Endodermal cell (in vitro differentiated cells): Measurements from ENCODE around the genes HRNR, KPRP, SPRR1A, SPRR2G, PRR9, LORICRIN and S100A4.

DNA sequence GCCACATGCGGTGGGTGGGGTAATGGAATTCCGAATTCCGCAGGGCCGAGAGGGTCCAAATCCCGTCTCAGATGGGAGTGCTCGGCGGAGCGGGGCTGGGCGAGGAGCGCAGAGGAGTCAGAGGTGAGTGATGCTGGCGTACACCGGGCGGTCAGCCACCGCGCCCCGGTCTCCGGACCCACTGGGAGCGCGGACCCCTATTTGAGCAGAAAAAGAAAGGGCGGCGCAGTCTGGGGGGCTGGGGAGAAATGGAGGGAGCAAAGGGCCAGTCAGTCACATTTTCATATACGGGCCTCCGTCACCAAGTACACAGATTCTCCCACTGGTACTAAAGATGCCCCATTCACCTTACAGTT is 659 bp downstream of the C2CD4D start:
- PRO-cap: no peak

DNA sequence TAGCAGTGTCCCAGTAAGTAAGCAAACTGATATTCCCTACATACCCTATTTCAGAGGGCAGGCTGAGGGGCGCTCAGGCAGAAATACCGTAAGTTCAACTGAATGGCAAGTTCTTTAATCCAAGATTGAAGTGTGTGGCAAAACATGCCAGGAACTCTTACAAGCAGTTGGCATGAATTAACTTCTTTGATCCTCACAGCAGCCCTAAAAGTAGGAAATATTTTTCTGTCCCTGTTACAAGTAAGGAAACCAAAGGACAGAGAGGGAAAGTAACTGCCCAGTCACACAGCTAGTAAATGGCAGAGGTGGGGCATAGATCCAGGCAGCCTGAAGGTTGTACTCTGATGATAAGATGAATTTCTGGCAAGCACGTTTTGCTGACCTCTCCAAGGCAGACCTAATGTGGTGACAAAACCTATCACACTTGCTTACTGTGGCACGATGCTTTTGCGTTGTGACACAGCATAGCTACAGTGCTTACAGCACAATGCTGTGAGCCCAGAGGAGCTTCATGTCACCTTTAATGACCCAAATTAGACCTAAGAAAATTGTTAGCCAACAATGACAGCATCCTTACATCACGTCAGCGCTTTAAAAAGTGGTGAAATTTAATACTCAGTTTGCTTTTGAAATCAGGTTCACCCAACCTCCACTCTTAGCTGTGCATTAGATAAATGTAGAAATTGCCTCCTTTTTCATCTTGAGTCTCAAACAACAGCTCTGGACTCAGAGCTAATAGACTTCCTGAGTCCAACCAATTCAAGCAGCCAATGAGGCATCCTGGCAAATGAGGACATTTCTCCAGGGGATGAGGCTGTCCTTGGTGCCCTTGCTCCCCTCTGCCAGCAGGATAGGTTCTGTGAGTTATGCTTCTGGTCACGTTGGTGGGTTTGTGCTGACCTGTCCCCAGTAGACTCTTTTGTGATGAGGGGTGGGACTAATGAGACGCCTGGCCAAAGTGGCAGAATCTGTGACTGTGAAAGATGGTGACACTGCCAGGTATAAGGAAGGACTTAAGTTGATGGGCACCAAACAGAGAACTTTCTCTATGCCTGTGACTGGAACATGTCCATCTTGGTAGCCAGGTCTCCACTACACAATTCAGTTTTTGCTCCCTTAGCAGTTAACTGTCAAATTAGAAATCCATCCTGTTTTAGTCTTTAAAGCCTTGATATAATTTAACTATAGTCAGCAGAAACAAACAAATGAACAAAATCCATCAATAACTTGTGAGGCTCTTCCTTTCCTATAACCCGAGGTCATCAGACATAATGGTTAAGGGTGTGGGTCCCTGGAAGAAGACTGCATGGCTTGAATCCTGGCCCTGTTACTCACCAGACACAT is 35.3 kb upstream of the THEM4 start:
- PRO-cap: no peak

- PRO-cap: no peak
Observed at GRCh38 chr1:151991424-151992086, 2.1 kb downstream of the S100A10 start.

- PRO-cap: bidirectional peak, plus-strand start at chr1:152048044, minus-strand start at chr1:152048079; bidirectional peak, plus-strand start at chr1:152048389, minus-strand start at chr1:152048265
Observed at GRCh38 chr1:152047524-152048488, 11.0 kb upstream of the S100A11 start.

GRCh38 chr1:152109993-152110924 is 5.0 kb downstream of the TCHH start:
- PRO-cap: no peak

- PRO-cap: no peak
Observed at GRCh38 chr1:152224135-152224485, at the start of gene HRNR. Gene HRNR (minus strand): TSS chr1:152224193.

GRCh38 chr1:152613262-152613528 is 416 bp upstream of the LCE3B start:
- PRO-cap: no peak

GRCh38 chr1:152736616-152736941 is 17.3 kb downstream of the C1orf68 start:
- PRO-cap: no peak

GRCh38 chr1:152757785-152758089 is at the start of gene KPRP:
Gene KPRP (plus strand): TSS chr1:152758025.
- PRO-cap: no peak

- PRO-cap: no peak
Observed at GRCh38 chr1:152983745-152984316, at the start of gene SPRR1A. Gene SPRR1A (plus strand): TSS chr1:152984081.

DNA sequence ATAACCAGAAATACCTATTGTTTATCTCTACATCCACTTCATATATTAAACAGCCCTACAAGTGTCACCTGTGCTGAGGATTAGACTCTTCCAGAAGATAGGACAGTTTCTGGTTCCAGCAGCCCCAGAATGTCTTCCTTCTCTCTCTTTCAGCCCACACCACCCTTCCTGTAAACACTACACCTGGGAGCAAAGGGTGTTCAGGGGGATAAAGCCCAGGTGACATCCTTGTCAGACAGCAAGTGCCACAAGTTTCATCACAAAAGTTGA is 273 bp upstream of the SPRR1B start:
- PRO-cap: no peak

GRCh38 chr1:153150659-153151095 is at the start of gene SPRR2G:
Gene SPRR2G (minus strand): TSS chr1:153150890.
- PRO-cap: no peak

DNA sequence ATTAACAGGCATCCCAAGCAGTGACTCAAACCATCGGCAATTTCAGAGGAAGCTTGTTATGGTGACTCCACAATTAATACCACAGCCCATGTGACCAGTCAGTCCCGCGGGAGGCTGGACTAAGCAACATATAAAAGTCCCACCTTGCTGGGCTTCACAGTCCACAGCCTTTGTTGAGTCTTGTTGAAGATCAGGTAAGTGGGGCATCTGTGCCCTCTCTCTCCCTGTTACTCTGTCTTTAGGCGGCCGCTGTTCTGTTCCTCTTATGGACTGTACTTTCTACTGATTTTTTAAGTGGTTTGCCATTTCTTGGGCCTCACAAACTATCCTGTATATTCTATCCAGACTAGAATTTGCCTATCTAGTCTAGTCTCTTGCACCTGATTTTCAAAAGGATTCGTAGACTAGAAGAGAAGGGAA is at the start of gene PRR9:
TSS of gene PRR9 (plus strand) at position 159 of the 420 bp plus-strand sequence.
- PRO-cap: no peak

GRCh38 chr1:153259557-153260087 is at the start of gene LORICRIN:
Gene LORICRIN (plus strand): TSS chr1:153259687.
- PRO-cap: no peak

DNA sequence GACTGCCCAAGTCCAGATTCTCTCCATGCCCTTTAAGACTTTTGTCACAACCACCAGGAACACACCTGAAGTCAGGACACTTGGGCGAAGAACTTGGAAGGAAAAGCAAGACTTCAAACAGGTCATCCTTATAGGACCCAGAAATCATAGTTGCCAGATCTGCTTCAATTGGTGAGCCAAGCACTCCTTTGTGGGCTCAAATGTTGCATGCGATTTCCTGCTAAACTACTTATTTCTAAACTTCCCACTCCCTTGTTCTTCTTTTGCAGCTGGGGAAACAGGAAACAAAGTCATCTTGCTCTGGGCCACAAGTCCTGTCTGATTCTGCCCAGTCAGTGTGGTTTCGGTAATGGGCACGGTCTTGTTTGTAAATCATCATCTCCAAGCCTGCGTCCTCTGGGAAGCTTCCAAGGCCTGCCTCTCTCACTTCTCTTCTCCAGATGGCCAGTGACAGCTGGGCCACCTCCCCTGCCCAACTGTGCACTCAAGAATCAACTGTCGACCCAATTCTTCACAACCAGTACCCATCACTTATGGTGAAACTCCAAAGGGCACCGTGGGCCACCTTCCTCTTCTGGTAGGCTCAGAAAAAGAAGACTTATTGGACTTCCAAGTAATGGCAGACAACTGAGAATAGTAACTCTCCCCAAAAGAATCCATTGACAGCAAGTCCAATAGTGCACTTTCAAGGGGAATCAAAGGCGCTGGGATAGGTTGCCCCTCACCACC is 4.3 kb downstream of the S100A8 start:
- PRO-cap: no peak

GRCh38 chr1:153390055-153390350 is 870 bp downstream of the S100A8 start:
- PRO-cap: no peak

GRCh38 chr1:153488579-153488876 is 28.1 kb upstream of the S100A7 start:
- PRO-cap: no peak

- PRO-cap: no peak
Observed at GRCh38 chr1:153539478-153539778, 1.3 kb downstream of the S100A5 start.

DNA sequence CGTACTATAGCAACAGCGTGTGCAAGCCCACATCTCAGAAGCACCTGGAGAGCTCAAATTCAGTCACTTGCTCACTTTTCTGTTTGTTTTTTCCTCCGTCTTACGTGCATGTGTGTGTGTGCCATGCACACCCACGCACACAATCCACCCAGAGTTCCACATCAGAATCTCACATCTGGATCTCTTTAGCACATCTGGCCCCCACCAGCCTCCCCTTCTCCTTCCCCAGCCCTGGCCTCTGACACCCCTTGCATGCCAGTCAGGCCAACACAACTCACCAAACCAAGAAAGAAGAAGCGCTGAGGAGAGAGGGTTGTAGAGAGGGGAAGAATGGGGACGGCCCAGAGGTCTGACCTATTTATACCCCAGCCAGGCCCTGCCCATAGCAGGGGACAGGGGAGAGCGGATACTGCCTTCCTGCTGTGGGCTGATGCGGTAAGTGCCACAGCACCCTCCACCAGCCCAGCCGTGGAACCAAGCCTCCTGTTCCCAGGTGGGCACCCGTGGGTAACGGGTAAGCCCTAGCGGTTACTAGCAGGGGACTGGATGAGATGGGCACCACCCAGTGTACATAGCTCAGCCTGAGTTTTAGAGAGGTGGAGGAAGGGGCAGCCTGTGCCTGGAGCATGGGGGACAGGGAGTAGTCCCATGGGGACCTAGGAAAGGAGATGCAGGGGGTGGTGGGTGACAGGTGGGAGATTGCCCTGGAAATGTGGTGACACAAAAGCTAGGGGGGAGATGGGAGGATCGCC is at the start of gene S100A4:
TSS of gene S100A4 (minus strand) at position 332 of the 752 bp plus-strand sequence.
- PRO-cap: no peak

GRCh38 chr1:153566125-153566999 is 718 bp upstream of the S100A2 start:
- PRO-cap: bidirectional peak, plus-strand start at chr1:153566787, minus-strand start at chr1:153566591